LHCN-M2 (cell line): ENCODE measurements around the gene DTNB.

GRCh38 chr2:24021050-24021423, 11.2 kb downstream of the MFSD2B start:
- RAMPAGE, long total RNA, result no peak

GRCh38 chr2:24231596-24232050, 56.8 kb downstream of the FAM228A start:
- RAMPAGE, long total RNA, result no peak

DNA sequence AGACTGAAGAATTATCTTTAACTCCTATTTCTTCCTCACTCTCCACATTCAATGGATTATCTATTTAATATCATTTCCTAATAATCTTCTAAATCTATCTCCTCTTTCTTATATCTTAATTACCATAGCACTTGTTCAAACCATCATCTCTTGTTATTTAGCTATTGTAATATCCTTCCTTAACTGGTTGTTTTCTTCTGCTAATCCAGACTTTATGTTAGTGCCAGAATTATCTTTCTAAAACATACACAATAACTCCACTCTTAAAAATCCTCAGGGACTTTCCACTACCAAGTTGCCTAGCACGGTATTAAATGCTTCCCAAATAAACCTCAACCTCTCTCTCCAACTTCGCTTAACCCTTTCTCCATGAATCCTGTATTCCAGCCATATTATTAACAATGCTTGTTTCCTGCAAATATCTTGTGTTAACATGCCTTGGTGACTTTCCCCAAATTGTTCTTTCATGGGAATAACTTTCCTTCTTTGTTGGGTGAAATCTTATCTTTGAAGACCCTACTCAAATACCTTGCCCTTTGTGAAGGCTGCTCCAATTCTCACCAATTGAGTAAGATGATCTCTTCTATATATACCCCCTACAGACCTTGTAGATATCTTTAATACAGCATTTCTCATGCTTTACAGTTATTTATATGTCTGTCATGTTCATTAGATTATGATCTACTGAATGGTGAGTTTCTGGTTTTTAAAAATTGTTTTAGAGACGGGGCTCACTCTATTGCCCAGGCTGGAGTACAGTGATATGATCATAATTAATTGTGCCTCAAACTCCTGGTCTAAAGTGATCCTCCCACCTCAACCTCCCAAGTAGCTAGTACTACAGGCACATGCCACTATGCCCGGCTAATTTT, 84.6 kb downstream of the FAM228A start:
- RAMPAGE, long total RNA, result no peak

- RAMPAGE, long total RNA, result no peak
Observed at GRCh38 chr2:24351023-24351839, 9.1 kb downstream of the ITSN2 start.

GRCh38 chr2:24452245-24452854, 38.7 kb upstream of the NCOA1 start:
- RAMPAGE, long total RNA, result no peak

- RAMPAGE, long total RNA, result no peak
Observed at GRCh38 chr2:24461546-24462178, 29.4 kb upstream of the NCOA1 start.

GRCh38 chr2:24497956-24498741, 7.1 kb downstream of the NCOA1 start:
- RAMPAGE, long total RNA, result no peak

GRCh38 chr2:24912854-24913230, 7.2 kb downstream of the ADCY3 start:
- RAMPAGE, long total RNA, result no peak

DNA sequence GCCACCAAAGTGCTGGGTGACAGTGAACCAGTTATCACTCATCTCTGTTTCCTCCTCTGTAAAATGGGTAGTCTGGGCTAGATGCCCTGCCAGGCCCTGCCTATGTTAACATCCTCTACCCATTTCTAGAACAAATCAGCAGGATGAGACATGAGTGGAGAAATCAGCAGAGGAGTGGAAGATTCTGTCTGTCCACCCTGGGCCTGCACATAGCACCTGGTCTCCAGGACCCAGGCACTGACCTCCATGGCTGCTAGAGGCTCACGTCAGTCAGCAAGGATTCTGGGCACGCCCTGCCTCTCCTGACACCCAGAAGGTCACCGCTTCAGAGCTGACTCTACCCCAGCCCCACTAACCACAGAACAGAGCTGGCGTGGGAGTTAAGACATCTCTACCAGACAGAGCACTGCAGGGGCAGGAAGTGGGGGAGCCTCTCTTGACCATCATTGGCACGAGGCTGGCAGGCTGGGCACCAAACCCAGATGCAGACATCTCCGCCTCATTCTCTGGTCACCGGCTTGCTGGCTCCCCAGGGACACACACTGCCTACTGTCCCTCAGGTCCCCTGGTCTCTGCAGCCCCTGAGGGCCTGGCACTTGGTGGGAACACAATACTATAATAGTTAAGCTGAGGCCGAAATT, 3.0 kb downstream of the ADCY3 start:
- RAMPAGE, long total RNA, result no peak

DNA sequence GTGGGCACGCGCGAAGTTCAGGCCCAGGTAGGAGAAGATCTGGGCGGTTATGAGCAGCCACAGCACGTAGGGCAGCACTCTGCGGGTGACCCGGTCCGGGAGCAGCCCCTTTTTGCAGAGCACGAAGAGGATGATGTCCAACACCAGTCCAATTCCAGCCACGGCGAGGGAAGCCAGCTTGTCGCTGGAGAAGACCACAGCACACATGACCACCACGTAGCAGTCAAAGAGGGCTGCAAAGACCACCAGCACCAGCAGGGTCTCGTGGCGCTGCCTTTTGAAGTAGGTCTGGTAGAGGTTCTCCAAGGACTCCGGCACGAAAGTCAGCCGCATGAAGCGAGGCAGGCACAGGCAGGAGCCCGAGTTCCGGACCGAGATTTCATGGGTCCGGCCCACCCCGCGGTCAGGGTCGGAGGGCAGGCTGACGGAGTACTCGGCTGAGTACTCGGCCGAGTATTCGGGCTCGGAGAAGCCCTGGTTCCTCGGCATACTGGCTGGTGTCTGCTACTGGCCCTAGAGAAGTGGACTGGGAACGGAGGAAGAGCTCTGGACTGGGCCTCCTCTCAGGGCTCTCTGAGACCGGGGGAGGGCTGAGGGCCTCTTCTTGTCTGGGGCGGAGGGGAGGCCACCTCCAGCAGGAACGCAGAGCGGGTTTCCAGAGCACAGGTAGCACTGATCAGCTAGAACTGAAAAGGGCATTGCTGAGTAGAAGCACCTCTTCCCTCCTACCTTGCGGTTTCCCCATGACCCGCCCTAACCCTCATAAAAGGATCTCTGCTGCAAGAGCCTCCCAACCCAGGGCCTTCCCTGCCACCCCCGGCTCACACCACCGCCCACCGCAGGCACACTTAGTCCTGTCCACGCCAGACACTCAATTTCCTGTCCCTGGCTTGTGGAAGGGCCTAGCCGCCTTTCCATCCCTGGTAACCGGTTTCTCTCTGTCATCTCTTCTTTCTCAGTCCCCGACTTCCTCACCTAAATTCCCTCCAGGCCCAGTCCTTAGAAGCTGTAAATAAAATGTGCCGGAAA, 1.2 kb downstream of the ADCY3 start:
- RAMPAGE, long total RNA, result no peak

GRCh38 chr2:25132298-25132784, 36.0 kb downstream of the POMC start:
- RAMPAGE, long total RNA, result no peak

DNA sequence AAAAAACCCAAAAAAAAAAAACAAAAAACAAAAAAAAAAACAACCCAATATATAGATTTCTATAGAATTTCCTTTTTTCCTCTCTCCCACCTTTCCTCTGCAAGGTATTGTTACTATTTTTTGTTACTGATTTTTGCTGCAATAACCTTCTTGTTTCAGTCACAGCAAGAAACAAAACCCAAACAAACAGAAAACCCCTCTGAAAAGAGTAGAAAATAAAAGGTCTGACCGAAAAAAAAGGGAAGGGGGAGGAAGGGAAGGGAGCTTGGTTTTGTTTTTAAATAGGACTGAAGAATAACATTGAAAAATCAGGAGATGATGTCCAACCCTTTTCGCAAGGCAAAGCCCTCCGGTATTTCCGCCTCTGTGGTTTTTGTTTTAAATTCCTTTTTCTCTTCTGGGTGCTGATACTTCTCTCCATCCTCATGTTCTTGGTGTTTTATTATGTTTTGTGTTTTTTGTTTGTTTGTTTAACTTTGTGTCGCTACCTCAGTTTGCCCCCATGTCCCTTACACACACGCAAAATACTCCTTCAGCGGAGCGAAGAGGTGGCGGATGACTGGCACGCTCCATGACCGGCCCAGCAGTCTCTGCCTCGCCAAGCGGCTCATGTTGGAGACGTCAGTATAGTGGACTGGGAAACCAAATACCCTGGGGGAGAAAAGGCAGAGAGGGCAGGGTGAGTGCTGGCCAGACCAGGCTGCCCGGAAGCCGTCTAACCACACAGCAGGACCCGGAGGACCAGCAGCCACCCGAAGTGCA, 65.6 kb upstream of the POMC start:
- RAMPAGE, long total RNA, result no peak

DNA sequence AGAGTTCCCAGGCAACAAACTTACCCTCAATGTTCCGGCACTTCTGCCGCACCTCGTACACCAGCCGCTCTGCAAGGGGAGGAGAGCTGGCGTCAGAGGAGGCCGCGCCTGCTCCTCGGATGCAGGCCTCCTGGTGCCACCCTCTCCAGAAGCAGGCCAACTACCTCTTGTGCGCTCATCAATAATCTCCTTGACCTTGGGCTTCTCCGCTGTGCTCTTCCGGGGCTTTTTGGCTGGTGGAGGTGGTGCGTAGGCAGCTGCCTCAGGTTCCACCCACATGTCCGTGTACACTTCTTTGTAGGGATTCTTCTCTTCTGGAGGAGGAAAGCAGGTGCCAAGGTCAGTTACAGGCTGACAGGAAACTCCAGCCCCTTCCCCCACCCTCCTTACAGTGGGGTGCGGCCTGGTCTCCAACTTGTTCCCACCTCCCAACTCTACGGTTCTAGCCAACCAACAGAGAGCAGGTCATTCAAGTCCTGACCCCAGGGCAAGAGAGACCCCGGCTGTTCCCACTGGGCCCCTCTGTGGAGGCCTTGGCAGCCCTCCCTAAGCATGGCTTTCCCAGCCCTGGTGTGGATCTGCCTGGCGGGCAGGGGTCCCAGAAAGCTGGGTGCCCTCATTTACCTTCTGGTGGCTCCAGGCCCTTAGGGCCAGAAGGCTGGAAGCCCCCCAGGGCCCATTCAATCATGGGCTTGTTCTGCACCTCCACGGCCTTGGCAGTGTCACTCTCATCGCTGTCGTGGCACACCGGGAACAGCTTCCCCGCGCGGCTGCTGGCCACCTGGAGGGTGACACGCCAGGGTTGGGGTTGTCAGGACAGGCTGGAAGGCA, 77.8 kb upstream of the POMC start:
- RAMPAGE, long total RNA, result no peak

DNA sequence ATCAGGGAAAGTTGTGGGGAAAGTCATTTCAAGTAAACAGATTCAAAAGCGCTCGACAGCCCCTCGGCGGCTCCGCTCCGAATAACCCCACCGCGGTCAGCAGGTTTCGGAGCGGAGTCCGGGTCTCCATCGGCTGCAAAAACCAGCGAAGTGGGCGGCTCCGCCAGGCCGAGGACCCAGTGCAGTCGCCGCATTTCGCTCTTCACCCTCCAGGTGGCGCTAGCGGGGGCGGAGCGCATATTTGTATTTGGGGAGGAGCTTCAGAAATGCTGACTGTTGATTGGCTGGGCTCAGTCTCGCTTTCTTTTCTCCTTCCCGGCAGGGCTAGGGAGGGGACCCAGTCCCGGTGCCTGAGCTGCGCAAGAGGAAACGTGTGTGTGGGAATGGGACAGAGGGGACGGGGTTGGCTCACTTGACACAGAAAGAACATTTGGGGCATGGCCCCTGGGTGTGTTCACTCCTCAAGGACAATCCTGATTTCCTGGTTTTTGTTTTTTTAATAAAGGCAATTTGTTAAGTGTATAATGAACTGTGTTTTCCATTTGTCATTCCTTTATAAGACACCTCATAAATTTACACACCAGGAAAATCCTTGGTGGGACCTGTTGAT, 20.3 kb upstream of the DNMT3A start:
- RAMPAGE, long total RNA, result no peak

DNA sequence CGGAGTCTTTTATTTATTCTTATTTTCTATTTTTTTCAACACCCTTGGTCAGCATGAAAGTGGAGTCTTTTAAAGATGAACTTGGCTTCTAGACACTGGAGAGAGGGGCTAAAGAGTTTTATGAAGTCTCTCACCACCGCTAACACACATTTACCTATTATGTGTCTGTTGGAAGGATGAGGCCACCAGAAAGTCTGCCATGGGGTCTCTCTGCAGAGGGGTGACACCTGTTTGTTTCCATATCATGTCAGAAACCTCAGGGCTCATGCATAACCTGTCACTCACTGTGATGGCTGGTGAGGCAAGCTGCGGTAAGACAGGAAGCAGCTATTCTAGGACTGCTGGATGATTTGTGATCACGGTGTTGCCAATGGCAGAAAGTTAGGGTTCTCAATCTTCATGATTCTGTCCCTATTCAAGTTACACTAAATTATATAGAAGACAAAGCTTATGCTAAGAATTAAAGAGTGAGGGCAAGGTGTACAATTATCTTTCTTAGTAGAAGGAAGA, 60.8 kb upstream of the DNMT3A start:
- RAMPAGE, long total RNA, result no peak

DNA sequence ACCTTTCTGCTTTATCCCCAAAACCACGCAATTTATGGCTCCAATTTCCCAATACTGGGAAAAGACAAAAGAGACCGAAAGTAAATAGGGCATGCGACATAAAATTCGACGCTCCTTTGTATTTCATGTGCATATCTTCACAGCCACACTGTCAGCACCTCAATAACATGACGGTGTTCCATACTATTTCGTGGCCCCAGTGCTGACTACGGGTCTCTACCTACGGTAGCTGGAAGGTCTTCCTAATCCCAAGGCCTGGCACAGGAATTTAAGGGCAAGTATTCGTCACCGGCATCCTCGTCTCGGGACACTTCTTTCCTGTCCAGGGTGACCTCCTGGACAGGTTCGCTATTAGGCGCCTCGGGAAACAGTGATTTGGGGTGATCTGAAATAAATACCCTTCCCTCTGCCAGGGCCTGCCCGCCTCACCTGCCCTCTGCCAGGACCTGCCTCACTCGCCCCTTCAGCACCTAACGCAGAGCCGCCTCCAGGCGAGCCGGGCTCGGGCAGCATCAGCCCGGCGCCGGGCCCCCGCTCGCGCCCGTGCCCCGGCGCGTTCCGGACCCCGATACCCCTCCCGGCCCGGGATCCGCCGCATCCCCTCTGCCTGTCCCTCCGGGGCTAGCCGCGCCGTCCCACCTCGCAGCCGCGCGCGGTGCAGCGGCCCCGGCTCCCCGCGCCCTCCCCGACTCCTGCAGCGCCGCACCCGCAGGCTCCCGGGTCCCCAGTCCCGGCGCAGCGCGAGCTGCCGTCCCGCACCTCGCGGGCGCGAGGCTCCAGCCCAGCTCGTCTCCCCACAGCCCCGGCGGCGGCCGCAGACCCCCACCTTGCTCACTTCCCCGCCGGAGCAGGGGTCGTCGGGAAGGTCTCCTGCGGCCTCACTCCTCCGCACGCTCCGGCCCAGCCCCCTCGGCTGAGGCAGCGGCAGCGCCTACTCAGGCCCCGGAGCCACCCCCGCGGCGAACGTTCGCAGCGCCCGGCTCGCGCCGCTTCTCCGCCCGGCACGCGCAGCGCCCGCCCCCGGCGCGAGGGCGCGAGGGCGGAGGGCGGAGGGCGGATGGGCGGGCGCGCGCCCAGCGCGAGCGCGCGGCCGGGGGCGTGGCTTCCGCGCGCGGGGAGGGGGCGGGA, at the start of gene DTNB:
DTNB (minus strand) TSS at position 1,018 of the 1,128 bp plus-strand sequence.
- RAMPAGE, long total RNA, result no peak

- RAMPAGE, long total RNA, result no peak
Observed at GRCh38 chr2:25879013-25879651, 845 bp upstream of the ASXL2 start.

GRCh38 chr2:25960951-25961204, 21.4 kb downstream of the KIF3C start:
- RAMPAGE, long total RNA, result no peak

- RAMPAGE, long total RNA, result no peak
Observed at GRCh38 chr2:26012404-26013219, 21.3 kb upstream of the RAB10 start.

DNA sequence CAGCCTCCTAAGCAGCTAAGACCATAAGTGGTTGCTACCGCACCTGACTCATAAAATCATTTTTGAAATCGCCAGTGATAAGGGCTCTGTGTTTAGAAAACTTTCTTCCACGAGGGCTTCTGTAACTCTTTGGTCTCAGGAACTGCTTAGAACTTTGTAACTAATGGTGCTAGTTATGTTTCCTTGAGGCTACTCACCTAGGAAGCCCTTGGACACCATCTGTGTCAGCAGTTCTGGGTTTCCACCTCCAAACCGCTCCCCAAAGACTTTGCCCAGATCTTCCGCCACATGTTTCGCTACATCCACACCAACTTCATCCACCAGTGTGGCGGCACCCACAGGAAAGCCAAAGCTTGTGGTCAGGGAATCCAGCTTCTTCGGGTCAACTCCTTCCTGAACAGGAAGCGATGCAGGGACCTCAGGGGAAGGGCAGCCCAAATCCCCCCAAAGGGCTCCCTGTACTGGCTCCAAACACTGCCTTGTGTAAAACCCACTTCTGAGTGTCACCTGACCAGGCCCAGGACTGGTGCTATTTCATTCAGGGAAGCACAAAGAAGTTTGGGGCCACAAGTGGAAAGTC, 20.6 kb downstream of the GAREM2 start:
- RAMPAGE, long total RNA, result no peak